ENCODE data around the gene SCAF4.

- PRO-cap: bidirectional peak, plus-strand start at chr21:31732271, minus-strand start at chr21:31732118
Measured at GRCh38 chr21:31731765-31732158, at the start of gene SCAF4. TSS of gene SCAF4 (minus strand) at chr21:31732118.

GRCh38 chr21:31900319-31901114 is 27.7 kb downstream of the HUNK start:
- PRO-cap: bidirectional peak, plus-strand start at chr21:31900740, minus-strand start at chr21:31900577

- PRO-cap: no peak
Measured at GRCh38 chr21:31908076-31908786, 35.4 kb downstream of the HUNK start.

DNA sequence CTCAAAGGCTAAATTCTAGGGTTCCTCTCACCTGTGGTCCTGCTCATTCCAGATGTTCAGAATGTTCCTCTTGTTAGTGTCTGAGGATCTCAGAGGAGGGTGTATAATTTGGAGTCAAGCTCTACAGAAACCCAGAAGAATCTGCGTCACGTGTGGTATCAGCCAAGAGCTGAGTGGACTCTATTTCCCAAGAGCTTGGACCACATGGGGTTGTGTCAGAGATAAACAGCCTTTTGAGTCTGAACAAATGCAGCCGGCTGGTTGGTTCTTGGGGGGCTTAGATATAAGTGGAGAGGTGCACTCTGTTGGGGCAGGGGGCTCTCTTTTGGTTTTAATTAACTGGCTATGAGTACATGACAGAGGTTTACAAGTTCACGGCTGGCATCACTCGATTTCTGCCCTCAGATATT is 595 bp upstream of the MRAP start:
- PRO-cap: no peak

DNA sequence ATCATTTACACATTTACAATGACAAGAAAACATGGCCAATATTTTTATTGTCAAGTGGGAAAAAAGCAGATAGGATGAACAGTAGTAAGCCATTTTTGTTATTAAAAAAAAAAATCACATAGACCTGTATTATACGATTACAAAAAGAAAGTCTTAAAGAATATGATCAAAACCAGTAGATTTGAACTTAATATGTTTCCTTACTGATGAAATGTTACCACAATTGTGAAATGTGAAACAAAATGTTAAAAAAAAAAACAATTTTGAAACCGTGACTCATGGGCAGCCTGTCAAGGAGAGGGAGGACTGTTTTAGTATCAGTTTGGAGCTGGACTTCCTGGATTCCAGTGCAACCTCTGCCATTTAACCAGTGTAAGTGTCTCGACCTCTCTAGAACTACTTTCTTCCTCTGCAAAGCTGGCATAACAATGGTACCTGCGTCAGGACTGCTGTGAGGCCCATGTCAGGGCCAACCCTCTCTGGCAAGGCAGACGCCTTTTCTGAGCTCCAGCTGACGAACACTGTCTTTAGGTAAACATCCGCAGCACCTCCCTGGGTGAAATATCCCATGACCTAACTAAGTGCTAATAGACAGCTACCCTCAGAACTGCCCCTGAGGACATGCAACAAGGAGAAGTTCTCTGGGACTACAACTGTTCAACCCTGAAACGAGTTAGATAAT is 21.0 kb downstream of the URB1 start:
- PRO-cap: no peak

DNA sequence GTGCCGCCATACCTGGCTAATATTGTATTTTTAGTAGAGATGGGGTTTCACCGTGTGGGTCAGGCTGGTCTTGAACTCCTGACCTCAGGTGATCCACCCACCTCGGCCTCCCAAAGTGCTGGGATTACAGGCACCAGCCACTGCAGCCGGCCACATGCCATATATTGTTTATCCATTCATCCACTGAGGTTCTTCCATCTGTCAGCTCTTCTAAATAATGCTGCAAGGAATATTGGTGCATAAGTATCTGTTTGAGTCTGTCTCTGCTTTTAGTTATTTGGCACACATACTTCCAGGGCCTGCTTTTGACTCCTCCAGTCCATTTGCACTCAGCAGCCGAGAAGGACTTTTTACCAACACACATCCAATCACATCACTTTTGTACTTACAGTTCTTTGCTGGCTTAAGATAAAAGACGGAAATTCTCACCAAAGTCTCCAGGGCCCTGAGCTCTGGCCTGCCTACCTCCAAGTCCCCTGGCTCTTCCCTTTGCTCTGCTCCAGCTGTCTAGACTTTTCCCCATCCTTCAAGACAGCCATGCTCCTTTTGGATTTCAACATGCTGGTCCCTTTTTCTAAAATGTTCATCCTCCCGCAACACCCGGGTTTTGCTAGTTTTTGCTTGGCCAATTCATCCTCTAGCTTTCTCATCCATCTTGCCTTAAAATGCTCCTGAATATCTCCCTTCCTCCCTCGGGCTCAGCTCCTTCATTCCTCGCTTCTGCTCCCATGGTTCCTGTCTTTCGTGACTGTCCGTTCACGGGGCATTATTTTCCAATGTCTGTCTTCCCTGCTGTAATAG is 2.2 kb upstream of the EVA1C start:
- PRO-cap: no peak

GRCh38 chr21:32414864-32415816 is 2.6 kb downstream of the EVA1C start:
- PRO-cap: no peak

DNA sequence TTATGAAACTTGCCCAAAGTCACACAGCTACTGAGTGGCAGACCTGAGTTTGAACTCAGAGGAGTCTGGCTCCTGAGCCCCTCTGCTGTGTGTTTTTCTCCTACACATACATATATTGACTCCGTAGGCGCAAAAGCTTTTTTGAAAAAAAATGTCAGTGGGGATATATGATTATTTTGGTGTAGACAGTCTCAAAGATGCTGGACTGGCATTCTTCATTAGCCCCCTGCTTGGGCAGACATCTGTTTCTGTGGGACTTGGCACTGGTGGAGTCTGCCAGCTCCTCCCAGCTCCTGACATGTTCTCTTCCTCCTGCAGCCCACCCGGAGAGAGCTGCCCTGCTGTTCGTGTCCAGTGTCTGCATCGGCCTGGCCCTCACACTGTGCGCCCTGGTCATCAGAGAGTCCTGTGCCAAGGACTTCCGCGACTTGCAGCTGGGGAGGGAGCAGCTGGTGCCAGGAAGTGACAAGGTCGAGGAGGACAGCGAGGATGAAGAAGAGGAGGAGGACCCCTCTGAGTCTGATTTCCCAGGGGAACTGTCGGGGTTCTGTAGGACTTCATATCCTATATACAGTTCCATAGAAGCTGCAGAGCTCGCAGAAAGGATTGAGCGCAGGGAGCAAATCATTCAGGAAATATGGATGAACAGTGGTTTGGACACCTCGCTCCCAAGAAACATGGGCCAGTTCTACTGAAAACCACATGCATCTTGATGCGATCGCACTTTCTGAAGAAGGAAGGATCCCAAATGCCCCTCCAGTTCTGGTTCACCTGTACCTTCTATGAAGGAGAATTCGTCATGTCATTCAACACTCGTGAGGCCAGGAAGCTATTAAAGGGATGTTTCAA is 70.6 kb downstream of the TCP10L start:
- PRO-cap: no peak

DNA sequence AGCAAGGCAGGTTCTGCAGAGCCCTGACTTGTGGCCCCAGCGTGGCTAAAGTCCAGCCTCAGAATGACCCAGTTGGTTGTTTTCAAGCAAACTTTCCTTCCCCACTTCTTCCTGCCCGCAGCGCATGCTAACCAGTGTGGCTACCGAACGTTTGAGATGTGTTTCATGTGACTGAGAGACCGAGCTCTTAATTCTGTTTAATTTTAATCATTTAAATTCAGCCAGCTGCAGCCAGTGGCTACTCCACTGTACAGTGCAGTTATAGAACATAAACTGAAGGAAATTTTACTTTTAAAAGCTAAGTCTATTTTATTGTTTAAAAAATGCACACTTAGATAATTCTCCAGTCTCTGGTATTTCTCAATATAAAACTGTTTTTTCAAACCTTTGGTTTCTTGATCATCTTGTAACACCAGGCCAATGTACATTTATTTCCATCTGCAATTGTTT is 6.0 kb upstream of the IL10RB start:
- PRO-cap: unidirectional peak, minus-strand start at position 65 of the sequence

- PRO-cap: unidirectional peak, minus-strand start at chr21:33301309
Measured at GRCh38 chr21:33300748-33301611, 23.8 kb upstream of the IFNAR1 start.

DNA sequence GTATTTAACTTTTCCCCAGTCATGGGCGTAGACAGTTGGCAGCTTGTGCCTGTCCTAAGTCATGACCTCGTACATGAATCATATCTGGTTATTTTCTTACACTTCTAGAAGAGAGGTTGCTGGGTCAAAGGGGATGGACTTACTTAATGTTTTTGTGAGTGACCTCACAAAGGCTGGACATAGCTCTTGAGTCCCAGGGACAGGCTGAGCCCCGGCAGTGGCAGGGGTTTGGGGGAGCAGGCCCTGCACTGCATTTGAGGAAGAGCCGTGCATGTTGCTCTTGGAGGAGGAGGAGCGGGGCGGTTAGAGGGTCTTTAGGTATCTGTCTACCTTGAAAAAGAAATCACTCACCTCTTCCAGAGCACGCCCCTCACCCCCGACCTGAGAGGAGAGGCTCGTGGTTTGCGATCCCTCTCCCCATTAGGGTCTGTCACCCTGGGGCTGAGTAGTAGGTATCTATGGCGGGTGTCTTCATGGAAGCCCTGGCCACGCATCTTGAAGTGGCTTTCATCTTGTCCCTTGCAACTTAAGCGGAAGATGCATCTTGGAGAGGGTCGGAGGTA is 16.5 kb downstream of the IFNGR2 start:
- PRO-cap: no peak

DNA sequence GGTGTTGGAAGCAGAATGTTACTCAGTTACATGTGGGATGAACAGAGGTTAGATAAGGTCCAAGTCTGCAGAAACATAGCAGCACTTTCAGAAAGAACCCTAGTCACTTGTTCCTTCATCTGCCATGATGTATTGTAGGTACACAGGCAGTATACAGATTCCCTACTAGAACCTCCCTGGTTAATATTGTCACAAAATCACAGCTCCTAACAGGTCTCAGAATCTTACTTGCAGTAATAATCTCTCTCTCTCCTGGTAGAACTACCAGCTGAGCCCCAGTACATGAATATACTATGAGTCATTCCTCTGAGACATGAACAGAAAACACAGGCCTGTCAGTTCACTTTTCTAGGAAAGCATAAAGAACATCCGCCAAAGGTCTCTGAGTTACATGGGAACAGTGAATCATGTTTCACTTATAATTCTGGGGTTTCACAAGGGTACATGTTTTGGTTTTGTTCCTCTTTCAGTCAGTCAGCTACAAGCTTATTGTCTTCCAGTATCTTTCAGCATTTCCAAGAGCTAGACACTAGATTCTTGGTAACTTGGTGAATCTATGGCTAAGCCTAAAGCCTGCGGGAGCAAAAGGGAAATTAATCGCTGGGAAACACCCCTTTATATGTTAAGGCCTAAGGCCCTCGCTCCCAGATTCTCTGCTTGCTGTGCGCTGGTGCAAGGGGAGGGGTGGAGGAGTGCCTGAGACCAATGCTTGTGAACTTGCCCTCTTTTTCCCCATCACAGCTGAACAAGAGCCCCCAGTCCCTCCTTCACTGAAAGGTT is 31.6 kb downstream of the IFNGR2 start:
- PRO-cap: no peak

- PRO-cap: no peak
Measured at GRCh38 chr21:33541803-33541953, 239 bp downstream of the GART start.

- PRO-cap: no peak
Measured at GRCh38 chr21:33550572-33551496, 8.0 kb downstream of the SON start.

DNA sequence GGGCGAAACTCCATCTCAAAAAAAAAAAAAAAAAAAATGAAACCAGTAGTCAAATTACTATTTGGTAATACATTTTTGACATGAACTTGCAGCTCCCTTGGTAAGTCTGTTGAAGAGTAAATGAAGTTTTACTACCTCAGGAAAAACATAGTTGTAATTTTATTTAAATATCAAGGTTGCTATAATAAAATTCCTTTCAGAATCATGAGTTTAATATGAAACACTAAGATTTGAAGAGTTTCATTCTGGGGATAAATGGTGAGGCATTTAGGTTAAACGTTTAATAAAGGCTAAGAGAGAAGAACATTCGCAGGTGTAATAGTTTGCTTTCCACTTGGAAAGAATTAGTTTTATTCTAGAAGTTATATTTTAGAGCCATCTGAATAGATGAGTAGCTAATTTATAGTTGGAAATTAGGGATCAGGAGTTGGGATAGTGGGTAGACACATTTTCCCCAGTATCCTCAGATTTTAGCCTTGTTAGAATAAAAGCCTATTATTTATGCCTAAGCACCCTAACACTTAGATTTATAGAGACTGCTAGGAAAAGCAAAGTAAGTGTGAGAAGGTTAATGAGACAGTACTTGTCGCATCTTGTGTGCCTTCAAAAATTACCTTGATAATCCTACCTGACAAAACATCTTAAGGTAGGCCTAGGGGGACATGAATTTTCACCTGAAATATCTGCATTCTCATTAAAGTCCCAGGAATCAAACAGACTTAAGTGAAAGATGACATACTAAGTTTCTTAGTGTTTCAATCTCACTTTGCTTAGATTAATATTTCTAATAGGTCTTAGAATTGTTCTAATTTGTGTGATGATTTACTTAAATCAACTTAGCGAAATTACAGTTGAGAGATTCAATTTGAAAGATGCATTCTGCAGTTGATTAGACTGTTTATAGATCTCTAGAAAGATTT is 22.3 kb downstream of the SON start:
- PRO-cap: no peak

DNA sequence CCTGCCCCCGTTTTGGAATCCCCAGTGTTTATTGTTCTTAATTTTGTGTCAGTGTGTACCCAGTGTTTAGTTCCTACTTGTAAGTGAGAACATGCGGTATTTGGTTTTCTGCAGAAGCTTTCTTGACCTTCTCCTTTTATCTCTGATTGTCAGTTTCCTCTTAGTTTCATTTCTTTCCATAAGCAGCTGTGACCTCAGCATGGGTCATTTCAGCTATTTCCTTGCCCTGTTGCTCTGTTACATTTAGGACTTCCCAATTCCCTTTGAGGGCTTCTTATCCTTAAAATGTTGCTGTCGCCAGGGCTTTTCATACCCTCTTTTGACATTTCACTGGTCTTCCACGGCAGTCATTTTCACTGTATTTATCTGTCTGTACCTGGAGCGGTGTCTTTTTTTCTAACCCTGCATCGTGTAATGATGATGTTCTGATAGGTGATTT is 14.9 kb downstream of the ITSN1 start:
- PRO-cap: no peak

GRCh38 chr21:33799155-33800198 is 116.1 kb downstream of the ATP5PO start:
- PRO-cap: unidirectional peak, minus-strand start at chr21:33799401

GRCh38 chr21:33814928-33815379 is 100.7 kb downstream of the ATP5PO start:
- PRO-cap: no peak

GRCh38 chr21:33932225-33932695 is 16.7 kb upstream of the ATP5PO start:
- PRO-cap: no peak

DNA sequence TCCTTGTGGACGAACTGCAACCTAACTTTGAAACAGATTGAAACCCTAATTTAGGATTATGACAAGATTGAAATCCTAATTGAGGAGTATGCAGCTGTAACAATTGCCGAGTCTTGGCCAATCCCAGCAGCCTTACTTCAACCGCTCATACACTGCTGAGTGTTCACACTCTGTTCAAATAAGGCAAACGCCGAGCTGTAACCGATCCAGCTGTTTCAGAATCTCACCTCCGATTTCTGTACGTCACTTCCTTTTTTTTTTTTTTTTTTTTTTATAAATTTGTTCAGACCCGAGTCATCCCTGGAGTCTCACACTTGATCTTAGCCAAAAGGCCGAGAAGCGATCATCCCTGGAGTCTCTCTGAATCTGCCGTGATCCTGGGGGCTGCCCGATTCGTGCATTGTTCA is 22.3 kb upstream of the ATP5PO start:
- PRO-cap: no peak

All from mucosa of descending colon (tissue), 1 donor.